Epithelial cell of prostate (primary cell): ENCODE results near the gene A1CF.

GRCh38 chr10:50416413-50416805 lies 165.1 kb upstream of the ASAH2 start:
- RRBS = no CpG with 5 or more reads among the region's 2 CpGs

- RRBS = no CpG with 5 or more reads among the region's 6 CpGs
Observed at GRCh38 chr10:50527498-50527980, 96.2 kb downstream of the SGMS1 start.

DNA sequence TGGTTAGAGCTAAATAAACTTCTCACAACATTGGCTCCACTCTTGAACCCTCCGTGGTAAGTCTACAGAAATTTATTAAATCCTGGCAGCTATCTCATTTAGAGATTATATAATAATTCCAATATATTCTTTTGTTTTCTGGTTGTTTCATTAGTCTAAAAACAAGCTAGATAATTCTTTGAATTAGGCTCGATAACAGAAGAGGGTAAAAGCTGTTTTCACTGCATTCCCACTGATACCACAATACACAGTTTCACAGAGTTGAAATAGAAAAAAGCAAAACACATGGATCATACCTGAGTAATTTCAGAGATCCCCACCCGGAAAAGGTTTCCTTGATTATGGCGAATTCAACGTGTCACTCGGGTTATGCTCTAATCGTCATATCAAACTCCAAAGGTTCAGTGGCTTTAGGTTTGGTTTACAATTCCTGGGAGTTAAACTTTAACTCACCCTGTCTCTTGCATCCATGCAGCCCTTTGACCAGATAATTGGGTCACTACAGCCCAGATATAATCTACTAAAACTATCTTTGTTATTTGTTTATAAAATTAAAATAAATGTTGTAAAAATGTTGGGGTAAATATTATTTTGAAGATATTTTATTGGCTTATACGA lies at the start of gene A1CF:
A1CF (minus strand) TSS at position 343 of the 618 bp plus-strand sequence.
- RRBS = no CpG with 5 or more reads among the region's 8 CpGs

- RRBS = 78% methylated on average over 6 of the region's 12 CpGs
Observed at GRCh38 chr10:50993261-50993785, 81.0 kb upstream of the PRKG1 start.

DNA sequence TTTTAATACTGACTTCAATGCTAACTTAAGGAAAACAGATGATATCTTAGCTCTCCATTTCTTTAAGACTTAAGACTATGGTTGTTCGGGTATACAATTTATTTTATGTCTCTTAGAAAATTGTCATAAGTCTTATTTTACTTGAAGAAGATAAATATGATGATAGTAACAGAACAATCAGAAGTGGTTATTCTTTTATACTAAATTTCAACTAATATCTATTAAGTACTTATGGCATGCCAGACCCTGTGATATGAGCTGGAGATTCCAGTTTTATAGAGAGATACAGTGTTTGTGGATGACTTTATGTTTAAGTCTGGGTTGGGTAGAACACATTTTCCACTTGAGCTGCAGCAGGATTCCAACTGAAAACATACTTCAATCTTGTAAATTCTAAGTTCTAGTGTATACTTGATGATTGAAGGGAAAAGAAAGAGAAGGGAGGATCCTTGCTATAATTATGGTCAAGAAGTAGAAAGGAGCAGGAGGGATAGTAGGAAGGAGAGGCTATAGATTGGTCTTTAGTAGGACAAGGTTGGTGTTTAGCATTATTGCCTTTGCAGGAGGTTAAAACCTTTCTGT lies 121.4 kb downstream of the PRKG1 start:
- RRBS = no CpG with 5 or more reads among the region's 1 CpG

GRCh38 chr10:51219670-51220429 lies 145.6 kb downstream of the PRKG1 start:
- RRBS = no CpG with 5 or more reads among the region's 3 CpGs

- RRBS = no CpG with 5 or more reads among the region's 12 CpGs
Observed at GRCh38 chr10:51267838-51268575, 193.7 kb downstream of the PRKG1 start.

GRCh38 chr10:58106374-58107158 lies 161.1 kb downstream of the IPMK start:
- RRBS = 91% methylated on average over 3 of the region's 43 CpGs

GRCh38 chr10:58371240-58371873 lies 13.9 kb upstream of the TFAM start:
- RRBS = no CpG with 5 or more reads among the region's 2 CpGs

- RRBS = no CpG with 5 or more reads among the region's 14 CpGs
Observed at GRCh38 chr10:58385818-58386209, 604 bp downstream of the TFAM start.

- RRBS = no CpG with 5 or more reads among the region's 8 CpGs
Observed at GRCh38 chr10:58715160-58715963, 202.7 kb downstream of the BICC1 start.

DNA sequence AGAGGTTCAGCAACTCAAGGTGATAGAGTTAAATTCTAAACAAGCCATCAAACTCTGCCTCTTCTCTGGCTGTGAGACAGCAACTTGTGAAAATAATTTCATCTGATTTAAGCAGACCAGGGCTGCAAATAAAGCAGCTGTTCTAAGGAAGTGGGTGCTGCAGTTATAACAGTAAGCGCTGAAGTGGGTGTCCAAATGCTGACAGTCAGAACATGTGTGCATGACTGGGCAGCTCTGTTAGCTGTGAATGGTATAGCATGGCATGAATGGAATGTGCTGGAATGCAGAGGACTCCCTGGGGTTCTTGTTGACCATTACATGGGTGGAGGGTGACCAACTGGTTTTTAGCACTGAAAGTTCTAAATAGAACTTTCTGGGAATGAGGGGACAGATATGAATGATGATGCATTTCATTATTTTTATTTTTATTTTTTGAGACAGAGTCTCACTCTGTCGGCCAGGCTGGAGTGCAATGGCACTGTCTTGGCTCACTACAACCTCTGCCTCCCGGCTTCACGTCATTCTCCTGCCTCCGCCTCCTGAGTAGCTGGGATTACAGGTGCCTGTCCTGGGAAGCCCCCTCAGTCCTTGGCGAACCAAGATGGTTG lies 319.9 kb upstream of the PHYHIPL start:
- RRBS = no CpG with 5 or more reads among the region's 6 CpGs

GRCh38 chr10:59077735-59078212 lies 98.7 kb upstream of the PHYHIPL start:
- RRBS = no CpG with 5 or more reads among the region's 2 CpGs

DNA sequence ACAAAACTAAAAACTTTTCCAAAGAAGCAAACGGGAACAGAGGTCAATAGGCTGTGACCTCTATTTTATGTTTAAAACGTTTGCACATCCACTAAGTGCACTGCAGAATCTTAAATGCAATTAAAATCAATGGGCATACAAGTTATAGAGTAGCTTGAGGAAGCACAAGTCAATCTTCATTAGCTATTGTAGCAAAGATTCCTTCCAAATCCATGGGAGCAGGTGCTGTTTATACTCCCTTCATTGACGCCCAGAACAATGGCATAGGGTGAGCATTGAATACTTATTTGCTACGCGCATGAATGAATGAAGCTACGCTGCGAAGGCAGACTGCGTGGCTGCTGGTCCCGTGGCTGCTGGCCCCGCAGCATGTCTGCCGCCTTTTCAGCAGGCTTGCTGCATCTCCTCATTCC lies 867 bp upstream of the PHYHIPL start:
- RRBS = no CpG with 5 or more reads among the region's 11 CpGs

GRCh38 chr10:59177077-59177425 lies 608 bp downstream of the PHYHIPL start:
- RRBS = 1% methylated on average over 25 of the region's 28 CpGs

DNA sequence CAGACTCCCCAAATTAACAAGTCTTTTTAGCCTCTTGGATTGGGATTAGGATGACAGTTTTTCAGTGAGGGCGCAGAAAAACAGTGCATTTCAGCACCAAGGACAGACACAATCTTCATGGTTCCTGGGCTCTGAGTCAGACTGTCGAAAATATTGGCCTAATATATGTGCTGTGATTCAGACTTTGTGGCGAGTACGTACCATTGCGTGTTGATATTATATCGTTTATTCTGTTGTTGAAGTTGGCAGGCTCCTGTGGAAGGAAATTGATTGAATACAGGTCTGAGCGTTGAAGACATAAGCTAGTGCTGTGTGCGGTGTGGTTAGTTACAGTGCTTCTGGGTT lies 955 bp downstream of the PHYHIPL start:
- RRBS = no CpG with 5 or more reads among the region's 8 CpGs

GRCh38 chr10:59723904-59724580 lies 14.4 kb upstream of the SLC16A9 start:
- RRBS = no CpG with 5 or more reads among the region's 3 CpGs

DNA sequence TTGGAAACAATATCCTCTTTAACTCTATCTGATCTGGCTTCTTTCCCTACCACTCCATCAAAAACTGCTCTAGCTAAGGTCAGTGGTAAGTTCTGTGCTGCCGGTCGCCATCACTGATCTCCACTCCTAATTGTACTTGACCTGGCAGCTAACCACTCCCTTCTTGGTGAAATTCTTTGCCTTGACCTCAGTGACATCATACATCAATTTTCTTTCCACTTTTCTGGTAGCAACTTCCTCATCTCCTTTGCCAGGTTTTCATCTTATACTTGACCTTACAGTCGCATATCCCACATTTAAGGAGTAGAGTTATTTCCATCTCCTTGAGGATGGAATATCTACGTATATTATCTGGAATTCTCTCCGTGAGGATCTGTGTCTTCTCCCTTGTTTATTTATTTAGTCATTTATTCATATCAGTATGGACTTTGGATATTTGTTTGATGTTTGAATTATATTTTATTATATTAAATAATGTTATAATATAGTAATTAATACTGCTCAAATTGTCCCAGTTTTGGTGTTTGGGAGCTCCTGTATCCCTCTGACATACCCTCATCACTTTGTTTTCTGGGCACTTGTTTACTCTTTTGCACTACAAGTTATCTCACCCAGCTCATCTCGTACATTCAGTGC lies 48.2 kb upstream of the MRLN start:
- RRBS = no CpG with 5 or more reads among the region's 6 CpGs

- RRBS = no CpG with 5 or more reads among the region's 8 CpGs
Observed at GRCh38 chr10:59872773-59873551, 33.4 kb downstream of the CCDC6 start.